PFSK-1 (cell line): ENCODE measurements around a stretch of chr2.

DNA sequence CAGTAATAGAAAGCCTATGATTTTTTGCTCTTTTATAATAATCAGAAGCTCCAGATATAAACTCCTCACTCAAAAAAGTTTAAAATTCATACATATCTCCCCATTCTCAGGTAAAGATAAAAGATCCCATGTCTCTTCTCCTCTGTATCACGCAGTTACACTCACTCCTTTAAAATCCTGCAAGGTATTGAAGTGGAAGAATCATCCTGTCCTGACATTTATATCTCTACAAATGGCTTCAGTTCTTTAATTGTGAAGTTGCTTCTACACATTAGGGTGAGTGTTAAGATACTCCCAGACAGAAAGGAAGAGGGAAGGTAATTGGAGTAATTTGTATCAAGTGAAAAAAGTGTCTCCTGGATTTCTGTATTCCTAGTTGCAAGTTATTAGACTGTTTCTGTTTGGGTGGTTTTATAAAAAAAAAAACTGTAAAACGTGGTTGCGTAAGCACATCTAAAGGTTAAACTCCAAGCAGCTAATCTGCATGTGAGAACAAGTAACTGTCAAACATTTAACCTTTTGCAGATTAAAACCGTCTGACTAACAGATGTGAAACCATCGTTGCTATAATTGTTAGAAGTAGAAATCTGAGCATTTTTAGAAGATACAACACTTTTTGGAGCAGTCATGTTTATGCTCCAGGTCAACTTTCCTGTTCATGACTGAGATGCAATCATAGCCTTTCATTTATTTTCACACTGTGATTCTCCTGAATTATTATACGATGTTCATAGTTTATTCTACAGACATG lies 72.4 kb downstream of the AFF3 start:
- RRBS, result no CpG with 5 or more reads among the region's 6 CpGs

- RRBS, result 7% methylated on average over 30 of the region's 91 CpGs
These were observed 37.7 kb downstream of the AFF3 start for GRCh38 chr2:100104590-100105116.

DNA sequence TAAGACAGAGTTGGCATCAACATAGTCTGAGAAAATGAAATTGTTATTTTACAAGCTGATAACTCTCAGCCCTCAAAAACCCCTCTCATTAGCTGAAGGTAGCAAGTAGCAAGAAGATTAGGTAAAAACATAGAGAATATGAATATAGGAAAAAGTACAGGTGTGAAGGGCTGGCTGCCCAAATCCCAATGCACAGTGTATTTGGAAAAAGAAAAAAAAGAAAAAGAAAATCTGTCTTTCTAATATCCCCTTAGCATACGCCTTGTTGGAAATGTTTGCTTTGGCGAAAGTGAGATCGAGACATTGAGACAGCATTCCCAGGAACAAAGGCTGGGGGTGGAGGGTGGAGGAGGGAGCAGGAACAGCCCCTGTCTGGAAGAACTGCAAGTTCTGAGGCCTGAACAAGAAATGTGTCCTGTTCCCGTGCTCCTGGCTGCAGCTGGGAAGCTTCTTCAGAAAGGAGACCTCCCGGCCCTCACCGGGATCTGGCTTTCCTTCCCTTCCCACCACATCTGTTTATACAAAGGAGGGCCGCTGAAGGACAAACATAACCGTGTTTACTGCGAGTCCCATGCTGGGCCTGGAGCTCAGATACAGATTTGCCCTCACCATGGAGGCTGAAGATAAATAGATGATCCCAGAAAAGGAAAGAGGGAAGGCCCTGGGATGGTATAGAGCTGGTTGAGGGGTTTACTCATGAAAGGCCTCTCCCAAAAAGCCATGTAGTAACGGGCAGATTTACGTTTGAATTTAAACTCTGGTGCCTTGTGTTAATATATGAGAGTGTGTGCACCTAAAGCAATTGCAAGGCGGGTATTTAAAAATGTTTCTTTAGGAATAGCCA lies 35.9 kb downstream of the AFF3 start:
- RRBS, result no CpG with 5 or more reads among the region's 12 CpGs

- RRBS, result no CpG with 5 or more reads among the region's 17 CpGs
These were observed 1.7 kb downstream of the LONRF2 start for GRCh38 chr2:100320468-100321170.

- RRBS, result 72% methylated on average over 20 of the region's 51 CpGs
These were observed 979 bp downstream of the NPAS2 start for GRCh38 chr2:100820675-100821560.

- RRBS, result no CpG with 5 or more reads among the region's 6 CpGs
These were observed 56.6 kb downstream of the NPAS2 start for GRCh38 chr2:100876512-100876940.

GRCh38 chr2:100902608-100903661 lies 83.0 kb downstream of the NPAS2 start:
- RRBS, result no CpG with 5 or more reads among the region's 12 CpGs

DNA sequence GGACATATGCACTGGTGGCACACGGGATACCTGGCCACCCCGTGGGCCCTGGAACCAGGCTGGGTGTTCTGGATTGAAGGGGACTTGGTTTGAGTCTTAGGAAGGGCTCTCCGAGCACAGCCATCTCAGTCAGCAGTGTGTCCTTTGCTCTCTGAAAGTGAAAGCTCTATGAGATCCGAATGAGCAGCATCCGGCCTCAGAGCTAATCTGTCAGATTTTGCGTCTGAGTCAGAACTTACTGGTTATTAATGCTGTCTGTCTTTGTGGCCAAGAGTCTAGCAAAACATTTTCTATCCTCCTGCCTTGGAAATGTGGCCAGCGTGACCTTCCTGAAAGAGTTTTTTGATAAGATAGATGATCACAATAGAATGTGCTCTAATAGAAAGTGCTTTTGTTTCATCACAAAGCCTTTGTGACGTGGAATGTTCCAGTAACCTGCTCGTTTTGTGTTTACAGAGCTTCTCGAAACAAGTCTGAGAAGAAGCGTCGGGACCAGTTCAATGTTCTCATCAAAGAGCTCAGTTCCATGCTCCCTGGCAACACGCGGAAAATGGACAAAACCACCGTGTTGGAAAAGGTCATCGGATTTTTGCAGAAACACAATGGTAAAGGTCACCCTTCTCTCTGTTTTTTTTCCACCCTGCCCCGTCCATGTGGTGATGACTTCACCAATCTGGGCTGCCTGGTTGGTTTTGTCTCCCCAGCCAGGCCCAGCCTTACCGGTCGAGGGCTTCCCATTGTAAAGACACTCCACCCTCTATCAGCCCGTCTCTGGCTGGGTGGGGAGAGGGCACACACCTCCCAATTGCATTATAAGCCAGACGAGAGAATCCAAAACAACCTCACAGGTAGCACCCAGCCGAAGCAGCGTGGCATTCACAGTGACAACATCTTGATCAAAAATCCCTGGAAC lies 77.1 kb upstream of the RPL31 start:
- RRBS, result no CpG with 5 or more reads among the region's 23 CpGs

DNA sequence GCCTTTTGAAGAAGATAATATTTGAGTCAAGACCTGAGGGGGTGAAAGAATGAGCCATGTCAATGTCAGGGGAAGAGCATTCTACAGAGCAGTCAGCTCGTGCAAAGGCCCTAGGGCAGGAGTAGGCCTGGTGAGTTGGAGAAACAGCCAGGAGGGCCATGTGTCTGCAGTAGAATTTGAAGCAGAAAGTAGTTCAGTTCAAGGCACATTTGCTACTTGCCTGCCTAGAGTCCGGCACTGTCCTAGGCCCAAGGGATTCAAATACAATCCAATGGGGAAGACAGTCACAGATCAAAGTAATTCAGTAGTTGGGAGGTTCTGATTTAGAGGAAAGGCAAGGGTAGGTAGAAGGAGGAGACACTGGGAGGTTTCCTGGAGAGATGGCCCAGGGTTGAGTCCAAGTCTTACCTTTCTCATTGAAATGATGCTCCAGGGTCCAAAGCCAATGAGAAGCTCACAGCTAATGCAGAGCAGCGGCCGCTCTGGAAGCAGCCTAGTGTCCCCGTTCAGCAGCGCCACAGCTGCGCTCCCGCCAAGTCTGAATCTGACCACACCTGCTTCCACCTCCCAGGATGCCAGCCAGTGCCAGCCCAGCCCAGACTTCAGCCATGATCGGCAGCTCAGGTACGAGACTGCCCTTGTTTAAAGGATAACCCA lies 12.1 kb upstream of the RPL31 start:
- RRBS, result no CpG with 5 or more reads among the region's 10 CpGs

- RRBS, result no CpG with 5 or more reads among the region's 14 CpGs
These were observed 2.1 kb downstream of the RPL31 start for GRCh38 chr2:101003884-101004821.

- RRBS, result no CpG with 5 or more reads among the region's 14 CpGs
These were observed 41.5 kb downstream of the TBC1D8 start for GRCh38 chr2:101109461-101110251.

DNA sequence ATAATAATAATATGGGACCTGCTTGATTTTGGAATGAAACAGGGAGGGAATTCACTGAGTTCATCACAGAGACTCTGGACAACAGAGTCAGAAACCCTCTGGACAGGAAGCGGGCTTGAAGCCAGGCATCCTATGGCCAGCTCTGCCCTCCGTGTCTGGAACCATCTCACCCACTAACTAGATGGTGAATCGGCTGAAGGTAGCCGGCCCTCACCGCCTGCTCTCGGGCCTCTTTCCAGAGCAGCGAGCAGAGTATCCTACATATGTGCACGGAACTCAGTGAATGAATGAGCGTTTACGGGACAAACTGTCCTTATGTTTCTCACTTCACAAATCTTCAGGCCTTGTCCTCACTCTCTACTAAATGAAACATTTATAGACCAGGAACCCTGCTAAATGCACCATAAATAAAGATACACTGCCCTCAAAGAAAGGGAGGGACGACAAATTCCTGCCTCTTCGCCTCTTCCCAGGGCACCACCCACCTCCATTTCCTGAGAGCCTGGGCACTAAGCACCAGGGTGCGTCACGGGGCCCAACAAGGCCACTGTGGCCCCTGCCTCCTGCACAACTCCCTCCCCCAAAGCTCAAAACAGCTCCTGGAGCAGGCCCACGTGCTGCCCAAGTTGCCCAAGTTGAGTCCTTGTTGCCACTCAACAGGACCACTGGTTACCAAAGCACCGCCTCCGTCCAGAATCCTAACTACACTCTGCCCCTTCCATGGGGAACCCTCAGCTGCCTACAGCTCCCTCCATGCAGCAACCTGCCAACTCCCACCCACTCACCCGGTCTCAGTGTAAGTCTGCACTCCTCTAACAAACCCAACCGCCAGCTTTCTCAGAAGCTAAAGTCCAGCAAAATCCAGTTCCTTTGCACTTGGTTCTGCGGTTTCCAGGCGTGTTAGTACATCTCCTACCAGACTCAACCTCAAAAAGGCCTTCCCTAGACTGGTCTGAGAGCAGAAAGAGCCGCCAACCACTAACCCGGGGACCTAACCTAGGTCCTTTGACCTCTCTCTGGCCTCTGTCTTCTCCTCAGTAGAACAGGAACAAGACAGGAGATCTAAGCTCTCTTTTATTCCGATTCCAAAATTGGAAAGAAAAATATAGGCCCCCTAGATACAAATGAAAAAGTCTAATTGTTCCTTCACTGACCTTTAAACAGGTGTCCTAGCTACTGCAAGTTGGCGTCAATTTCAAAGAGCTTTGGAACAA lies 1.5 kb downstream of the TBC1D8 start:
- RRBS, result no CpG with 5 or more reads among the region's 25 CpGs

- RRBS, result no CpG with 5 or more reads among the region's 4 CpGs
These were observed 24.0 kb downstream of the CNOT11 start for GRCh38 chr2:101276563-101277250.

DNA sequence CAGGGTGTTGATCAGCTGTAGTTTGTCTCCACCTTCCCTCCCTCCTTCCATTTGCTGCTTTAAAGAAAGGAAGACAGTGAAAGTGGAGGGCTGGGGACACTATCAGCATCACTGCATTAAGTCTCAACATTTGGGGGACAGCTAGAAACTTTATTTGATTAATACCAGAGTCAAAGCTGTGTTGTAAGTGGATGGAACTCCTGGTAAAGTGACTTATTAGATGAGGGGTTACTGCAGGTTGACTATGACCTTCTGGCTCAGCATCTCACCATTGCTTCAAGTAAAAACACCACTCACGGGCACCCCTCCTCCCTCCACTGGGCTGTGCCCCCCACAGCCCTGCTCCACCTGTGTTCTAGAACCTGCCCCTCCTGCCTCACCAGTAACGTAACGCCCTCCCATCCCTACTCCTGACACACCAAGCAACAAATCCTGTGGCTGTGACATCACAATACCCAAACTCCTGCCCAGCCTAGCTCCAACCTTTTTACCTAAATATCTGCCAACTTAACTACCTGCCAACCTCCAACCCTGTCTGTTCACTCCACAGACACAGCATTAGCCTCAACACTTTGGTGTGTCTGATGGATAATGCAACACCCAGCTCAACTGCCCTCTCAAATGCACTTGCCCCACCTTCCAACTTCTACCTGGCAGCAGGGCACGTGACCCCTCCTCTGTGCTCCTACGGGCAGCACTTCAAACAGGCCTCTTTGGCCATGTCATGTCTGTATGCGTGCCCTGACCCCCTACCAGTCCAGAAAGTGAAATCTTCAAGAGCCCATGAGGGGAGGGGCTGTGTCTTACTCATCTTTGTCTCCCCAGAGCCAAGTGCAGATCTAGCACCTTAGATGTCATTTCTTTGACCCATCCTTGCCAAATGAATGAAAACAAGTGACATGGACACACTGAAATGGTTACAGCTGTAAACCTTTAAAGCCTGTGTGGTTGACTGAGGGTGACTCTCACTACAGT lies 25.7 kb downstream of the RNF149 start:
- RRBS, result no CpG with 5 or more reads among the region's 6 CpGs

- RRBS, result no CpG with 5 or more reads among the region's 6 CpGs
These were observed 2.9 kb downstream of the RNF149 start for GRCh38 chr2:101305547-101306144.

GRCh38 chr2:101311068-101311379 lies 2.5 kb upstream of the RNF149 start:
- RRBS, result no CpG with 5 or more reads among the region's 3 CpGs

DNA sequence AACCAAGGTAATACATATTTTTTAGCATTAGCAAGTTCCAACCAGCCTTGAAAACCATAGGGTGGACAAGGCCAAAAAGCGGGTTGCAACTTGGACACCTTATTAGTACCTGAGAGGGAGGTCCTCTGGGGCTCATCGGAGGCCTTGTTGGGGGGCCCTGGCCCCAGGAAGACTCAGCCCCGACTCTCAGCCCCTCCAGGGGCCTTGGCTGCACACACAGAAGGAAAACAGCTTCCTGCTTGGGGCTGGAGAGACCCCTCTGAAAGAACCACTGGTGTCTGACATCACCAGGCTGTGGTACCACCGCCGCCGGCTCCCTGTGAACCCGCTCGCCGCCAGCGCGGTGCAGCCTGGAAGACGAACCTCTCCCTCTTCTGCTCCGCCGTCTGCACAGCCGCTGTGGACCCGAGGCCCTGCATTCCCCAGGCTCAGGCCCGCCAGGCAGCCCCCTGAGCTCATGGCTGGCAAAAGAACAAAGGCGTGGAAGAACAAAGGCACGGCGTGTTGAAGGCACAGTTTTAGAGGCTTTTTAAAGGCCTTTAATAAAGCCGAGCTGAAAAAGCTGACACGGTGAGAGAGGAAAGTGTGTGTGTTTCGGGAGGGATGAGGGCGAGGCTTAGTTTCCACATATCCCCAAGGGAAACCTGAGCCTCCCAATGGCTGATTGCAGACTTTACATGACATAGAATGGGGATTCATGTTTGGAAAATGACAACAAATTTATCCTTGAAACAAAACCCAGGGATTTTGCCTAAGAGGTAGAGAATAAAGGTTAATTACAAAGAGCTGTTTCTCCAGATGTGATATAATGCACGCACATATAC lies 40.0 kb downstream of the RFX8 start:
- RRBS, result no CpG with 5 or more reads among the region's 25 CpGs

DNA sequence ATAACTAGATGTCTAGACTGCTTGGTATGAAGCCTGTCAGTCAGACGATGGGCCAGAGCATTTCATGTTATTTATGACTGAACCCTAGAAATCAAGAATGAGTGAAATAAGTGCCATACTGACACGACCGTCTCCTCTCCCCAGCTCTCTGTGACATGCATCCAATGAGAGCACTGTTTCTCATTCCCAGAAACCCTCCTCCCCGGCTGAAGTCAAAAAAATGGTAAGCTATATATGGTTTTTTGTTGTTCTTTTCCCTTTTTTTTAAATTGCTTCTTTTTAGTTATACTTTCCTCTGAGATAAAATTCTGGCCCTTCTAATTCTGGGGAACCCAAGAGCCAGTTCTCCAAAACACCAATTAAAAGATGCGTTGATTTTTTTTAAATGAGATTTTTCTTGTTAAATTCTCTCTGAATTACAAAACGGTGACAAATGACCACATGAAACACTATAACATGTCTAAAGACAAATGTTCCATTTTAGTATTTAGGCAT lies 138.3 kb downstream of the MAP4K4 start:
- RRBS, result no CpG with 5 or more reads among the region's 6 CpGs

- RRBS, result no CpG with 5 or more reads among the region's 10 CpGs
These were observed 19.3 kb downstream of the IL1R2 start for GRCh38 chr2:102010930-102011625.

DNA sequence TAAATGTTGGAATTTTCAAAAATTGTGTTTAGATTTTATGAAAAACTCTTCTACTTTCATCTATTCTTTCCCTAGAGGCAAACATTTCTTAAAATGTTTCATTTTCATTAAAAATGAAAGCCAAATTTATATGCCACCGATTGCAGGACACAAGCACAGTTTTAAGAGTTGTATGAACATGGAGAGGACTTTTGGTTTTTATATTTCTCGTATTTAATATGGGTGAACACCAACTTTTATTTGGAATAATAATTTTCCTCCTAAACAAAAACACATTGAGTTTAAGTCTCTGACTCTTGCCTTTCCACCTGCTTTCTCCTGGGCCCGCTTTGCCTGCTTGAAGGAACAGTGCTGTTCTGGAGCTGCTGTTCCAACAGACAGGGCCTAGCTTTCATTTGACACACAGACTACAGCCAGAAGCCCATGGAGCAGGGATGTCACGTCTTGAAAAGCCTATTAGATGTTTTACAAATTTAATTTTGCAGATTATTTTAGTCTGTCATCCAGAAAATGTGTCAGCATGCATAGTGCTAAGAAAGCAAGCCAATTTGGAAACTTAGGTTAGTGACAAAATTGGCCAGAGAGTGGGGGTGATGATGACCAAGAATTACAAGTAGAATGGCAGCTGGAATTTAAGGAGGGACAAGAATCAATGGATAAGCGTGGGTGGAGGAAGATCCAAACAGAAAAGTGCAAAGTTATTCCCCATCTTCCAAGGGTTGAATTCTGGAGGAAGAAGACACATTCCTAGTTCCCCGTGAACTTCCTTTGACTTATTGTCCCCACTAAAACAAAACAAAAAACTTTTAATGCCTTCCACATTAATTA lies 7.9 kb upstream of the IL1RL2 start:
- RRBS, result no CpG with 5 or more reads among the region's 6 CpGs